ENCODE measurements around the gene NSG2.

- RRBS = no CpG with 5 or more reads among the region's 4 CpGs
Measured at GRCh38 chr5:173040137-173040336, 16.1 kb upstream of the CREBRF start.

DNA sequence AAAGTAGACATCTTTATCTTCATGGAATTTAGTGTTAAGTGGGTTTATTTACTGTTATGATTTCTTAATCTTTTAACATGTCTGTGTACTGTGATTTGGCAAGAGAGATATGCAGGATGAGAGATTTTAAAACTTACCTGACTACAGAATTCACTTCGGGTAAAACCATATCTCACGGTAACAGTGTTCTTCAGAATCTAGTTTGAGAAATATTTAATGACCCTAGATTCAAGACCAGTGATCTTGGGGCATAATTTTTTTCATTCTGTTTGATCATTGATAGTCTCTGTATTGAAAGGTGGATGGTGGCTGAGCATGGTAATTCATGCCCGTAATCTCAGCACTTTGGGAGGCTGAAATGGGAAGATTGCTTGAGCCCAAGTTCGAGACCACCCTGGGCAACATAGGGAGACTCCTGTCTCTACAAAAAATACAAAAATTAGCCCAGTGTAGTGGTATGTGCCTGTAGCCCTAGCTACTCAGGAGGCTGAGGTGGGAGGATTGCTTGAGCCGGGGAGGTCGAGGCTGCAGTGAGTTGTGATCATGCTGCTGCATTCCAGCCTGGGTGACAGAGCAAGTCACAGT is 40.1 kb upstream of the BNIP1 start:
- RRBS = no CpG with 5 or more reads among the region's 6 CpGs

DNA sequence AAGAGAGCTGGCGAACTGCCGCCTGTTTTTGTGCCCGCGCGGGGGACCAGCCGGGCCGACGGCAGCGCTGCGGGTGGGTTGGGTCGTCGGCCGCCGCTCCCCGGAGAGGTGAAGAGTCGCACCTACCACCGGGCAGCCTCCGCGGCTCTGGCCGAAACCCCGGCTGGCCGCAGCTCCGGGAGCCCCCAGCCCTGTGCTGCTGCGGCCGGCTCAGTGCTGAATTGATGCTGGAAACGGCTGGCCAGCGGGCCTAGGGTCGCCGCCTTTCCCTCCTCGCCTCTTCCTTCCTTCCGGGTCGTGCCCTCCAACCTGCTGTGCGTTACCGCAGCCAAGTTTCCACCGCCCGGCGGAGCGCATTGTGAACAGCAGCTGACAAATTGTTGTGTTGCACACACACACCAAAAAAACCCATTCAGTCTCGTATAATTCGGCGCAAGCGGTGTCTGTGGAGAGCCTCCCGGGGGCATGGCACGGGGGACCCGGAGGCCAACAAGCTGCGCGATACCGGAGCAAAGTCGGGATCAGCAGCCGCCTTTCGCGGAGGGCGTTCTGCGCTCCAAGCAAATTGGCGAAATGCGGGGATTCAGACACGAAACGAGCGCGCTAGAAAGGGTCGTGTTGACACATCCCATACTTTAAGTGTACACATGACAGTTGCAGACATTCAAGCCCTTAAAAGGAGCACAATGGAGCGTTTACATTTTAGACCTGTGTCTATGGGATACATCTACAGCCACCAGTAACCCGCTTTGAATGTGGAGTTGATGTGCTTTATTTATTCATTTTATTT is 9.4 kb upstream of the NKX2-5 start:
- RRBS = 7% methylated on average over 25 of the region's 63 CpGs

- RRBS = no CpG with 5 or more reads among the region's 10 CpGs
Measured at GRCh38 chr5:173277988-173278581, 43.1 kb upstream of the NKX2-5 start.

GRCh38 chr5:173330556-173330996 is 2.4 kb upstream of the STC2 start:
- RRBS = no CpG with 5 or more reads among the region's 3 CpGs

DNA sequence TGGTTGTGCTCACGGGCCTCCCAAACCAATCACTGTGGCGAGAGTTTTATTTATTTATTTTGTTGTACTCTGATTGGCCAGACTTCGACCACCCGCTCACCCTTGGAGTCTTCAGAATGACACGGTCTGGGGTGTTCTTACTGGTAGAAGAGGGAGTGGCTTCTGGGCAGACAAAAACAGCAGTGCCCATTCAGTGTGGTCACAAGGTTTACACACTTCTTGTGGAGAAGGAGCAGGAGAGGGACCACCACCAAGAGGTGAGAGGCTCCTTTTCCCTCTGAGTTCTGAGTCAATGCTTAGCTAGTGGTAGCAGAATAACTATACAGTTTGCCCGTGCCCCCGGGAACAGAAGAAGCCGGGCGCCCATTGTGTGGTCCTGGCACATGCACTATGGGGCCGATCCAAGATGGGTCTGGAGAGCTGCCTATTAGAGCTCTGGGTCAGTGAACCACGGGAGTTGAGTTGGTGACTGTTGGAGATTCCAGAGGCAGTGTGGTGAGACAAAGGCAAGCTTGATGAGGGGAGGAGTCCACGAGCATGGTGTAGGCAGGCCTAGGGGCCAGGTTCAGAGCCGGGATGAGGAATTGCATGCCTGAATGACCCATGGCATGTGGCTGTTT is 84.1 kb upstream of the STC2 start:
- RRBS = 58% methylated on average over 1 of the region's 13 CpGs

GRCh38 chr5:173454183-173454719 is 126.0 kb upstream of the STC2 start:
- RRBS = no CpG with 5 or more reads among the region's 5 CpGs

DNA sequence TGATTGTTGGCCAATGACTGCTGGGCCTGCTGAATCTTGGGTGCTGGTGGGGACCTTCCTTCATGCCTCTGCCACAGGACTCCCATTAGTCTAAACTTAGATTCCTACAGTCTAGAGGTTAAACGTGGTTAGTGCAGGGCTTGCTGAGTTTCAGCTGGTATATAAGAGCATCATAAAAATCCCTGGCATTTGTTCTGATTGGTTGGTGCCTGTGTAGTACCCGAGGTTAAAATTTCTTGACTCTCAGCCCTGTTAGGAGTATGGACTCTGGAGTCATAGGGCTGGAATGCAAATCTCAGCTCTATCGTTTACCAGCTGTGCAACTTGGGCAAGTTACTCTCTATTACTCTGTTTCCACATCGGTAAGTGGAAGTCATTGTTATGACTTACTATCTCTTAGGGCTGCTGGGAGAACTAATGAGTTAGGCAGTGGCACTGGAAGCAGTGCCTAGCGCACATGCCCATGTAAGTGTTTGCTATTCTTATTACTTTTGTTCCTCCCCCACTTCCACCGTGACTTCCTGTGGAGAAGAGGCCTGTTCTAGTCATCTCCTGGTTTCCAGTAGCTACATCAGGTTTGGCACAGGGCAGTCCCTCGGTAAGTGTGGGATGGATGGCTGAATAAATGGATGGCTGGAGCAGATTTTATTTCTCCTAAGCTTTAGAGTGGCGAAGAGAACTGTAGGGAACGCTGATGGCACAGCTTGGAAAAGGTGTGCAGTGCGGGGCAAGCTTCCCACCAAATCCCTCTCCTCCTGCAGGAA is 141.5 kb downstream of the BOD1 start:
- RRBS = no CpG with 5 or more reads among the region's 10 CpGs

DNA sequence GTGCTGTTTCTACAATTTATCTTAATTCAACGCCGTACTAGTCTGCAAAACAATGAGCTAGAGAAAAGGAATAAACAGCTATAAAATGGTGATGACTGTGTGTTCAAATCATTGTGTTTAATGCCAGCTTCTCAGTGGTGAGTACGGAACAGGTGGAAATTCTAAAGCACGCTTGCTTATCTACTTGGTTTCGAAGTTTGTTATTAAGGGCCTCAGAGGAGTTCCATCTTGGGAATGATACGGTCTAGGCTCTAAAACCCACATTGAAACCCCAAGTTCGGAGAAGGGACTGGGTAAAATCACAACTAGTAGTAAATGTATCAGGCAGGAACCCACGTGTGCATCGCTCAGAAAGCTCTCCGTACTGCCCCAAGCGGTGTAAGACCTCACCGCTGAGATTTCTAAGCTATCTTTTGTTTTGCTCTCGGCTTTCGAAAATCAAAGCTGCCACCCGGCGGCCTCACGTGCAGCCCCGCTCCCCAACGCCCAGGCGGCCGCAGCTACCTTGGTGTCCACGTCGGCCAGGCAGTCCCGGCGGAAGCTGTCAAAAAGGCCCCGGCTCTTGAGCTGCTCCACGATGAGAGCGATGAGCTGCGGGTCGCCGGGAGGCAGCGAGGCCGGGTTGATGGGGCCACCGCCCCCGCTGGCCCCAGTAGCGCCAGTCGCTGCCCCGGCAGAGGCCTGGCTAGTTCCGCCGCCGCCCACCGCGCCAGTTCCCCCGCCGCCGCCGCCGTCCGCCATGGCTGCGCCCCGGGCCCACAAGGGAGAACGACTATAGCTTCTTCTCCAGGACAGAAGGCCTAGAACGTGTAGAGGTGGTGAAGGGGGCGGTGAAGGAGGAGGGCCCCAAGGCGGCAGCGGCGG is 522 bp downstream of the BOD1 start:
- RRBS = 2% methylated on average over 24 of the region's 57 CpGs

DNA sequence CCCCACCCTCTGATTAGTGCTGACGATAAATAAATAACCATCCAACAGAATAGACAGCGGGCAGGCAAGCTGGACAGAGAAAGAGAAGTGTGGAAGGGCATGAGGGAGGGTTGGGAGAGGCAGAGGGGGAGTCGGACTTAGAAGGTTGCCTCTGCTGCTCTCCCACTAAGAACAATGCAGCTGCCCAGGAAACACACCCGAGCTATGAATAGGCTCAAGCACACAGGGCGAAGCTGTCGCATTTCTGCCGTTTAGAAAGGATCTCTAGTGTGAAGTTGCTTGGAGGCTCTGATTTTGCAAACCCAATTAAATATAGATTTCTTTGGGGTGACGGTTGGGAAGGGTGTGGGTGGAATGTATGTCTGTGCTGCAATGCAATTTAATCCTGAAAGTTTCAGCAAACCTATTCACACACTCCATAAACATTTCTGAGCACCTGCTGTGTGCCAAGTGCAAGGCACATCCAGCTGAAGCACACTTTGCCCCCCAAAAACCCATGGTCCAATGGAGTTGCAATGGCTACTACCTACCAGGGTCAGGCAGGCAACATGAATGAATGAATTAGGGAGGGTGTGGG is 57.4 kb upstream of the BOD1 start:
- RRBS = no CpG with 5 or more reads among the region's 8 CpGs

DNA sequence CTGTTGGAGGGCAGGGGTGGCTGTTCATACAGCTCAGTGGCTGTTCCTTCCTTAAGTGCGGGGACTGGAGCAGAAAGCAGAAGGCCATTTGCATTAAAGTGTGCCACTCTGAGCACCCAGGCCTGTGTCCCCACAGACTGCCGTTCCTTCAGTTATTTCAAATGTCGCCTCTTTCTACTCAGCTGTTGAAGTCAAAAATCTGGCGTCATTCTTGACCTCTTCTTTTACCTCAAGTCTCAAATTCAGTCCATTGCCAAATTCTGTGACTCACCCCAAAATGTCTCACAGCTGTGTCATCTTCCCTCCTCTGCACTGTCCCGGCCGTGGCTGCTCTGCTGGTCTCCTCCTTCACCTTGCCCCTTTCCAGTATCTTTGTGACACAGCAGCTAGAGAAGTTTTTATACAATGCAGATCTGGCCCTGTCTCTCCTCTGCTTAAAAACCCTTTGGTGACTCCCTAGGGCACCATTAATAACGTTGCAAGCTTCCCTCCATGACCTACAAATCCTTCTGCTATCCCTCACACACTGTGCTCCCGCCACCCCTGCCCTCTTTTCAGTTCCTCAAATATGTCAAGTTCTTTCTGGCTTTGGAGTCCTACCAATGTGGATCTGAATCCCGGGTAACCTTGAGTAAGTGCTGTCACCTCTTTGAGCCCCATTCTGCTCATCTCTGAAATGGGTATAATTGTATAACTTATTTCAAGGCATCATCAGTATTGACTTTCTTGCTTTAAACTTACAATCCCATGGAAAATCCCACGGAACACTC is 98.3 kb upstream of the BOD1 start:
- RRBS = no CpG with 5 or more reads among the region's 10 CpGs

GRCh38 chr5:173728836-173729236 is 112.4 kb upstream of the BOD1 start:
- RRBS = no CpG with 5 or more reads among the region's 11 CpGs

- RRBS = no CpG with 5 or more reads among the region's 5 CpGs
Measured at GRCh38 chr5:173745940-173746381, 129.5 kb upstream of the BOD1 start.

GRCh38 chr5:173778772-173779279 is 109.3 kb upstream of the CPEB4 start:
- RRBS = no CpG with 5 or more reads among the region's 5 CpGs

DNA sequence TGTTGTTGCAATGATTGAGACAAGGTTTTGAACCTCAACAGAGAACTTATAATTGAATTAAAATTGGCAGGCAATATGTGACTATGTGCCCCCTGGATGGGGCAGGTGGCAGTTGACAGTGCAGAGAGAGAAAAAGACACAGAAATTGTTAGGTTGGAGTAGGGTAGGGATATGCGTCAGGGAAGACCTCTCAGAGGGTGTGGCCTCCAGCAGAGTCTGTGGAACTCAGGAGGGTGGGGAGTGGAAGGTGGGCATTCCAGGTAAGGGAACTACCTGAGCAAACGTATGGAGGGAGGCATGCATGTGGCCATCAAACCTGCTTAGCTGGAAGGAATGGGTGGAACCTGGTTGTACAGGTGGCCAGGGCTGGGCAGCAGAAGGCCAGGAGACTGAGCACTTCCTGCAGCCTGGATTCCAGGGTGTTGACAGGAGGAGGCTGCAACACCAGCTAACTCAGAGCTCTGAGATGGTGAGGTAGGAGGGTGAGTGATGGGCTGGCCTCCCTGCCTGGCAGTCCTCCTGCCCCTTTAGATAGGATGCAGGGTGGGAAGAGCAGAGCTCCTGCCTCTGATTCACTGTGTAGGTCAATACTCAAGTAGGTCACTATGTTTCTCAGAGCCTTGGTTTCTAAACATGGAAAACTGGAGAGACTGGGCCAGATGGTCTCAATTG is 92.6 kb upstream of the CPEB4 start:
- RRBS = no CpG with 5 or more reads among the region's 2 CpGs

DNA sequence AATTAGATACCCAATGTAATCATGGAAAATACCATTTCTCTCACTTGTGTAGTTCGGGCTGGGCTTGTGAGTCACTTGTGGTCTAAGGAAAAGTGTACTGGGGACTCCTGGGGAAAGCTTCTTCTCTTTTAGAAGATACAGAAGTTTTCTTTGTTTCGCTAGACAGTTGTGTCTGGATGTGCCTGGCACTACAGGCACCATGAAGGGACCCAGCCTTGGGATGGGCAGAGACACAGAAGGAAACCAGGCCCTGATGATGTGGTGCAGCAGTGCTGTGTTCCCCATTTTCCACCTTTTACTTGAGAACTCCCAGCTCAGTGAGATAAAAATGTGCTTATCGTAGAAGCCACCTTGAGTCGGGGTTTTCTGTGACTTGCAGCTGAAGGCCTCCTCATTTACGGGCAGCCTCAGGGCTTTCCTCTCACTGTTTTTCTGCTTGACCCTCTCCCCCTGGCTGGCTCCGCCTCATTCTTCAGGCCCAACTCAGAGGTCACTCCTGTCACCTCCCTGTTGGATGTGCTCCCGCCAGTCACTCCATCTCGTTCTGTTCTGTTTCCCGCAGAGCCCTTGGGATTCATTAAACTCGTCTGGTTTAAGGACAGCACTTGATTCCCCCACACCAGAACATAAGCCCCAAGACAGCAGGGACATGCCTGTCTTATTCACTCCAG is 32.6 kb upstream of the CPEB4 start:
- RRBS = no CpG with 5 or more reads among the region's 10 CpGs

GRCh38 chr5:173950805-173951244 is 38.1 kb upstream of the C5orf47 start:
- RRBS = no CpG with 5 or more reads among the region's 3 CpGs

GRCh38 chr5:174045477-174045959 is at the start of gene NSG2:
NSG2 (plus strand) TSS chr5:174045706.
- RRBS = no CpG with 5 or more reads among the region's 17 CpGs

- RRBS = no CpG with 5 or more reads among the region's 26 CpGs
Measured at GRCh38 chr5:174418889-174419764, 305.3 kb upstream of the MSX2 start.

All from GM19240 (cell line).